Colonic mucosa (tissue), 1 donor: ENCODE results near the gene GMCL1.

GRCh38 chr2:68252940-68253440 is 658 bp upstream of the PPP3R1 start:
- PRO-cap: no peak

DNA sequence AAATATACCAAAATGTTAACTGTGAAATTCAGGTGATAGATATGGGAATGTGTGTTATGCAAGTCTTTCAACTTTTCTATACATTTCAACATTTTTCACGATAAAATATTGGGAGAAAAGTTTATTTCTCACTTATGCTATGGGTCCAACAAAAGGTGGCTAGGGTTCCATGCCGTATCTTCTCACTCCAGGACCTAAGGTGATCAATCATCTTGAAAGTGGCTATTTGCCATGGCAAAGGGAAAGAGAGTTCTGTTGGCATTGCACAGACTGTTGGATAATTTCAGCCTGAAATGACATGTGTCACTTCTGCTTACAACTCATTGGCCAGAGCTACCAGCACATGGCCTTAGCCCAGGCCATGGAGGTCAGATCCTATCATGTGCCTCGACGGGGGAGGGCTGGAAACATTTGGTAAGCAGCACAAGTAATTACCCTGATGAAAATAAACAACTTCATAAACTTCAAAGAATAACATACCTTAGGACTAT is 32.3 kb downstream of the CNRIP1 start:
- PRO-cap: unidirectional peak, minus-strand start at position 275 of the sequence

GRCh38 chr2:68320025-68320379 is 253 bp upstream of the CNRIP1 start:
- PRO-cap: bidirectional peak, plus-strand start at chr2:68320104, minus-strand start at chr2:68319949

GRCh38 chr2:68382497-68382850 is 17.4 kb downstream of the PLEK start:
- PRO-cap: no peak

DNA sequence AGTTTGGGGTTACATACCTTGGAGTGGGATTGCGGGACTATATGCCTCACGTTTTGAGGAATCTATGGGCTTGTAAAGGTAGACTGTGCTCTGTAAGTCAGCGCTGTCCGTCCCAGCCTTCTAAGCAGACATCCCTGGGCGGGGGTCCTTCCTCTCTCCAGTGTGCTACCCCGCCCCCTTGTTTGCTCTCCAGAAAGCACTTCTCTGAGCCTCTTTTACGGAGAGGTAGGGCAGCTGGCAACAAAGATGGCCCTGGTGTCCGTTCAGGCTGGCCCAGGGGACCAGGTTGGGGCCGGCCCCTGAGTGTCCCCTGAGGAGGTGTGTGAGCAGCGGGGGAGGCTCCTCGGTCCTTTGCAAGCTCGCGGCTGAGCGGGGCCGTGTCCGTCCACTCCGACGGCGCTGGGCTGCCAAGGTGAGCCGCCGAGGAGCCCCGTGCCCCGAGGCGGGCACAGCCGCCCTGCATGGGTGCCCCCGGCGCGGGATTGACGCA is 444 bp upstream of the PROKR1 start:
- PRO-cap: no peak

DNA sequence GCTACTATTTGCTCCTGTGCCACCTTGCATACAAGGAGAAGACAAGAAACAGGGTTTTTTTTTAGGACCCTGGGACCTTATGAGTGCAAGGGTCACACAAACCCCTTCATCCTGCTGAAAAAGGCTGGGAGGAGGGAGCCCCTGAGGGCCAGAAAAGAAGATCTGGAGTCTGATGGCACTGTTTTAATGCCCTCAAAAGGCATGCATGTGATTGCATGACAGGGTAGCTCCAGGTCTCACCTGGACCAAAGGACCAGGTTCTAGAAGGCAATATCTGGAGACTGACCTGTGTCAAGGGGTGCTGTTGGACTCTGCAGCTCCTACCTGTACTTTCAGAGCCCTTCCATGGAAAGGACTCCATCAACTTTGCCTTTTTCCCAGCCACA is 42.7 kb downstream of the BMP10 start:
- PRO-cap: no peak

DNA sequence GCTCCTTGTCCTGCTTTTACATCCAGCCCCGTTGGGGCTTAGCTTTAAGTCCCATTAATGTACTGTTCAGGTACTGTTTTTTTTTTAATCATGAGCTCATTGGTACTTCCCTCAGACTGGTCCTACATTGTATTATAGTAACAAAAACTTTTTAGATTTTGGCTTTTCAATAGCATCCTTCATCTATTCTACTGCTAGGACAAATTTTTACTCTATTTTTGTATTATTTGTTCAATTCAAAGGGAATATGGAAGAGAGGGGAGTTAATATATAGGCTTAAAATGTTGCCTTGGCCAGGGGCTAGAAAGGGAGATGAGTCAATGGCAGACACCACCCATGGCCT is 18.3 kb downstream of the GKN1 start:
- PRO-cap: no peak

DNA sequence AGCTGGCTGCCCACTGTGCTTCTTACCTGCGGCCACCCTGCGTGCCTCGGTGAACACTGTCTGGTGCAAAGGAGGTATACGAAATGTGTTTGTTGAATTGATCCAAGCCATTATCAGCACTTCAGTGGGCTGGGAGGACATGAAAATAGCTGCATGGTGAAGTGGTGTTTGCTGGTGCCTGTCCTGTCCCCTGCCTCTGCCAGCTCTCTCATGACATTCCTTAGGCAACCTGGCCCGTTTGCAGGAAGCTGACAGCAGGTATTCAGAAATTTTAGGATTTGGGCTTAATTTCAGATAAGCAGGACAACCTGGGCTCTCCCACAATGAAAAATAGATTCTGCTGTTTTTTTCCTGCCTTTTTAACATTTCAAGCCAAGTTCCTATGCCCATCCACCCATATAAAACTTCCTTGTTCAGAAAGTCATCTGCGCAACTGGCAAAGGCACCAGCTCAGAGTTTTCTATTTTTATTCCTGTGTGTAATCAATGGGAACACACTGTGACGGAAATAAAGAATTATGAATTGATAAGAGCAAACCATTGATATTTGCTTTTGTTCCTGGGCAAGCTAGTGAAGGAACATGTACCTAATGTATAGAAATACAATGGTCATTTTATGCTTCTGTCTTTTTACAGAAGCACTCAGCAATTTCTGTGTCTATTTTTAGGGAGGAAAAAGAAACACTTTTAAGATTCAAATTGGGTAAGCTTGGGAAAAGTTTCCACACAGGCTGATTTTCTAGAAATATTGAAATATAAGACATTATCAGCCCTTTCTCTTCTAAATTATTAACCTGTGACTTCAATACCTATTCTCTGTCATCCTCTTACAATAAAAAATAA is 30.7 kb upstream of the AAK1 start:
- PRO-cap: no peak

- PRO-cap: no peak
These were observed 46.5 kb upstream of the ANXA4 start for GRCh38 chr2:69695243-69695968.

- PRO-cap: no peak
These were observed 1.7 kb upstream of the ANXA4 start for GRCh38 chr2:69740282-69740640.

- PRO-cap: unidirectional peak, minus-strand start at chr2:69763331
These were observed 21.1 kb downstream of the ANXA4 start for GRCh38 chr2:69762739-69763630.

DNA sequence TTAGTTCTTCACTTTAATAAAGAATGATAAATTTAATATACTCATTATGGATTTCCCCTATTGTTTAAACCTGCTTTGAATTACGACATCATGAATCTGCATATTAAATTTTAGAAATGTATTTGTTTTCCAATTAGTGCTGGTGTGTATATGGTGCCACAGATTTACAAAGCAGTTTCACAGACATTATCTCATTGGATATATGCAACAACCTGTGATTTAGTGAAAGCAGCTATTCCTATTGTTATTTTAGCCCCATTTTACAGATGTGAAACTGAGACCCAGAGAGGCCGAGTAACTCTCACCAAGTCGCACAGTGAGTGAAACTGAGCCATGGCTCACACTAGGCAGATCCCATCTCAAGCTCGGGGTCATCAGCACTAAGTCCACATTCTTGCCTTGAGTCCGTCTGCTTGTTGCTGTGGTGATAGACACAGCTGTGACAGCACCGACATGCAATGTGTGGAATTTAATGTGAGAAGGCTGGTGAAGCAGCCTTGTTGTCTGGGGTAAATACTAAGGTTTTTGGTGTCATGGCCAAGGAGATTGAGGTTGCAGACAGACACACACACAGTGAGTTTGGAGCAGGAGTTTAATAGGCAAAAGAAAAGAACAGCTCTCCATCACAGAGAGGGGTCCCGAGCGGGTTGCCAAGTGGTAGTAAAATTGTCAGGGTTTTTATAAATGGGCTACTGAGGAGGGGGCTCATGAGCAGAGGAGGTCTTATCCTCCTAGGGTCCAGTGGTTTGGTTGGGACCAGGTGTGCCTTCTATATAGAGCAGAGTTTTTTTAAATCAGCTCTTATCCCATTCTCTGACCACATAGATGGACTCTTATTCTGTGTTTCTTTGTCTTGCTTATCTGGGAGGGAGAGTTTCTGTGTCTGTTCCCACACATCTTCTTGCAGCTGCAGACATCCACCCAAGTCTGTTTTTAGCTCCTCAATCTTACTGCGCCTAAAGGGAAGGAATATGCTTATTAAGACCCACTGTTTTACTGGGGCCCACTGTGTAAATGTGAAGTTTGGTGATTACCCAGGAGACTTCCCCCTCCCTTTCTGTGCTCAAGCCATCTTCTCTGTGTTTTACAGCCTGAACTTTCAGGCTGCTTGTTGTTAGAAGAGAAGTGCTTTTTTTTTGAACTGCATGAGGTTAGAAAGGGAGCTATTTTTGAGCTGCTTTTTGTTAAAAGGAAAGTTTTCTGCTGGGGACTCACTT is 40.1 kb upstream of the GMCL1 start:
- PRO-cap: no peak

- PRO-cap: bidirectional peak, plus-strand start at chr2:69829665, minus-strand start at chr2:69829489
These were observed at the start of gene GMCL1 for GRCh38 chr2:69828928-69829974. Gene GMCL1 (plus strand): TSS chr2:69829660.

GRCh38 chr2:69917709-69918529 is 3.0 kb downstream of the MXD1 start:
- PRO-cap: bidirectional peak, plus-strand start at chr2:69918097, minus-strand start at chr2:69918018

GRCh38 chr2:69945261-69946032 is 16.0 kb downstream of the ASPRV1 start:
- PRO-cap: no peak

DNA sequence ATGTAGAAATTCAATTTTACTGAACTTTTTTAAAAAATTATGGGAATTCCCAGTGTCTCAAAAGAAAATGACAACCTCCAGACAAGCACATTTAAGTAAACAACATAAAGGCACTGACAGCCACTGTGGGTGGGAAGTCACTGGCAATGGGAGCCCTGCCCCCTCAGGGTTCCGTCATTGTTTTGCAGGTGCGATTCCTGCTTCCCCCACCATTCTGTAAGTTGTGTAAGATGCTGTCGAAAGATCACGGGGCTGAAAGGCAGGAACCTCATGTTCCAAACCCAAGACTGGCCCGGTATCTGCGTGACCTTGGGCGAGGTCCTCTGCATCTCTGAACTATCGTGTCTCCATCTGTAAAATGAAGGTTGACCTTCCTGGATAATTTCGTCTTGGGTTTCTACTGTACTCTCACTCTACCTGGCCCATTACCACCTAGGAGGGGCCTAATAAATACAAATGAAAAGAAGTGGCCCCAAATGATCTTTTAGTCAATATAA is 15.8 kb upstream of the ASPRV1 start:
- PRO-cap: no peak

- PRO-cap: bidirectional peak, plus-strand start at chr2:70010569, minus-strand start at chr2:70010459
These were observed 48.8 kb upstream of the ASPRV1 start for GRCh38 chr2:70009783-70011002.

GRCh38 chr2:70029740-70030591 is 57.3 kb upstream of the PCBP1 start:
- PRO-cap: unidirectional peak, minus-strand start at chr2:70029854; unidirectional peak, plus-strand start at chr2:70030244

GRCh38 chr2:70089969-70090739 is 2.9 kb downstream of the PCBP1 start:
- PRO-cap: no peak

GRCh38 chr2:70292634-70293608 is 619 bp downstream of the SNRPG start:
- PRO-cap: bidirectional peak, plus-strand start at chr2:70293427, minus-strand start at chr2:70293445